Measurements from ENCODE around the genes TIFAB, SMIM32 and CDC23.

- PRO-cap, result unidirectional peak, minus-strand start at chr5:135386246
CAGE:
- cytosol, long polyA minus RNA, result no peak
- cytosol, long polyA plus RNA, result no peak
- long polyA plus RNA, result no peak
- nucleus, long polyA minus RNA, result no peak
- nucleus, long polyA plus RNA, result no peak
These were observed 13.0 kb downstream of the MACROH2A1 start for GRCh38 chr5:135385929-135386562.

GRCh38 chr5:135388924-135389342, 10.1 kb downstream of the MACROH2A1 start:
- PRO-cap, result no peak
CAGE:
- cytosol, long polyA minus RNA, result no peak
- cytosol, long polyA plus RNA, result no peak
- long polyA plus RNA, result no peak
- nucleus, long polyA minus RNA, result no peak
- nucleus, long polyA plus RNA, result no peak

- PRO-cap, result unidirectional peak, plus-strand start at chr5:135398390
CAGE:
- cytosol, long polyA minus RNA, result no peak
- cytosol, long polyA plus RNA, result no peak
- long polyA plus RNA, result no peak
- nucleus, long polyA minus RNA, result start-site peak on the minus strand at chr5:135398287-135398469, 51 reads
- nucleus, long polyA plus RNA, result no peak
These were observed 838 bp downstream of the MACROH2A1 start for GRCh38 chr5:135397951-135398834.

- PRO-cap, result no peak
CAGE:
- cytosol, long polyA minus RNA, result no peak
- cytosol, long polyA plus RNA, result no peak
- long polyA plus RNA, result no peak
- nucleus, long polyA minus RNA, result no peak
- nucleus, long polyA plus RNA, result no peak
These were observed at the start of gene TIFAB for GRCh38 chr5:135452076-135452469. TSS of gene TIFAB (minus strand) at chr5:135452351.

DNA sequence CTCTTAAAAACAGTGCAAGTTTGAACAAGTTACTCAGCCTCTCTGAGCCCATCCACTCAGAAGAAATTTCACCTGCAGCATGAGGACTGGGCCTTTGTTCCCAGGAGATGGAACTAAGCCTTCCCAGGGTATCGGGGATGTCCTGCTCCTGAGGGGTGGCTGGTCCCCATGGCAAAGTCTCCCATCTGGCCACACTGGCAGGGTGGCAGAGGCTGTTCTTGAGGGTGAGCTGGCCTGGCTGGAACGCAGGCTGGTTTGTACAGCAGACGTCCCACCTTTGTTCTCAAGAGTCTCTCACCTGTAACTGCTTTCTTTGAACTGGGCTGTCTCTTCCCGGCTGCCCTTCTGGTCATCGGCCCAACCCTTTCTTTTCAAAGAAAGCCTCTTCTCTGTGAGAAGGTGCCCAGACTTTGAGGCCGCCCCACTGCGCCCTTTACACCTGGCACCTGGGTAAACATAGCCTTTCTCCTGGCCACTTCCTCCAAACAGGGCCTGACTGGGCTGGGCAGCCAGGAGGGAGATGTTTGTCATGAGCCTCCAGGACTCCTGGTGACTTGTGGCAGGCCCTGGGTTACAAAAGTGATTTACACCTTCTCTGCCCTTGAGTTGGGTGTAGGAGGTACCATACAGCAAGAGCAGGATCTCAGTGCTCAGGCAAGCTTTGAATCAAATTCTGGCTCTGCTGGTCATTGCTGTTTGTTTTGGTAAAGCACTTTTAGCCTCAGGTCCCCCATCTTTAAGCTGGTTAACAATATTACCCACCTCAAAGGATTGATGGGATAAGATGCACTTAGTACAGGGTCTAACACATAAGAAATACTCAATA, 127.1 kb upstream of the CXCL14 start:
- PRO-cap, result no peak
CAGE:
- cytosol, long polyA minus RNA, result no peak
- cytosol, long polyA plus RNA, result no peak
- long polyA plus RNA, result no peak
- nucleus, long polyA minus RNA, result no peak
- nucleus, long polyA plus RNA, result no peak

DNA sequence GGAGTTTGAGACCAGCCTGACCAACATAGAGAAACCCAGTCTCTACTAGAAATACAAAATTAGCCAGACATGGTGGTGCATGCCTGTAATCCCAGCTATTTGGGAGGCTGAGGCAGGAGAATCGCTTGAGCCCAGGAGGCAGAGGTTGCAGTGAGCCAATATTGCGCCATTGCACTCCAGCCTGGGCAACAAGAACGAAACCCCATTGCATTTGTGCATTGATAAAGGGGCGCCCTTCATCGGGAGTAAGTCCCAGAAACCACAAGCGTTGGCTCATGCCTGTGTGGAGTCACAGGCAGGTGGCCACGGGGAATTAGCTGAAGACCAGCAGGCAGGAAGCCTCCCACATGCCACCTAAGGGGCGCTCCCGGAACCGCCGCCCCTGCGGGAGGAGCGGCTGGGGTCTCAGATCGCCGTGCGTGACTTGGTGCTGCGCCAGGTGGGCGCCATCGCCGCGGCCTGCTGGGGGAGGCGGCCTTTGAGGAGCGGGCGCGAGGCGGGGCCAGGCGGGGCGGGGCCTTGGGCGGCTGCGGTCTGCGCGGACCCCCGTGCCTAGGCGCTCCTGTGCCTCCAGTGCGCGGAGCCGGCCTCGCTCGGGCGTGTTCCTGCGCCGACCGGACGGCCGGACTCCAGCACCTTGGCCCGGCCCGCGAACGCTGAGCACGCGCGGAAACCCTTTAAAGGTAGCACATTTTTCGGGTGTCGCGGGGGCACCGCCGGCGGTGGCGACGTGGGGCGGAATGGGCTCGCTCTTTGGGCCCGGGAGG, 24.8 kb downstream of the LECT2 start:
- PRO-cap, result no peak
CAGE:
- cytosol, long polyA minus RNA, result no peak
- cytosol, long polyA plus RNA, result no peak
- long polyA plus RNA, result no peak
- nucleus, long polyA minus RNA, result no peak
- nucleus, long polyA plus RNA, result no peak

GRCh38 chr5:135973337-135973865, 18.6 kb upstream of the LECT2 start:
- PRO-cap, result no peak
CAGE:
- cytosol, long polyA minus RNA, result no peak
- cytosol, long polyA plus RNA, result no peak
- long polyA plus RNA, result no peak
- nucleus, long polyA minus RNA, result no peak
- nucleus, long polyA plus RNA, result no peak

GRCh38 chr5:136033684-136034089, 4.9 kb downstream of the TGFBI start:
- PRO-cap, result no peak
CAGE:
- cytosol, long polyA minus RNA, result no peak
- cytosol, long polyA plus RNA, result no peak
- long polyA plus RNA, result no peak
- nucleus, long polyA minus RNA, result no peak
- nucleus, long polyA plus RNA, result no peak

DNA sequence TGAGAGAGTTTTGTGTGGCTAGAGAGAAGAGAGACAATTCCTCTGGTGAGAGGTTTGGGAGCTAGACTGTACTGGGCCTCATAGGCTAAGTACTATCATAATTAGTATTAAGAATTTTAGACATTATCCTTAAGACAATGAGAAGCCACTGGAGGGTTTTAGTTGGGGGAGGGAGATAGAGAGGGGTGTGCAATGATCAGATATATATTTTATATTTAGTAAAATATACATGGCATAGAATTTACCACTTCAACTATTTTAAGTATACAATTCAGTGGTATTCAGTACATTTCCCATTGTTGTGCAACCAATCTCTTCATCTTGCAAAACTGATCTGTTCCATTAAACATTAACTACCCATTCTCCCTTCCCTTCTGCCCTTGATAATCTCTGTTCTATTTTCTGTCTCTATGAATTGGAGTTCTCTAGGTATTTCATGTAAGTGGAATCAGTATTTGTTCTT, 38.5 kb downstream of the TGFBI start:
- PRO-cap, result no peak
CAGE:
- cytosol, long polyA minus RNA, result no peak
- cytosol, long polyA plus RNA, result no peak
- long polyA plus RNA, result no peak
- nucleus, long polyA minus RNA, result no peak
- nucleus, long polyA plus RNA, result no peak

- PRO-cap, result no peak
CAGE:
- cytosol, long polyA minus RNA, result start-site peak on the plus strand at chr5:136181401-136181471, 21 reads
- cytosol, long polyA plus RNA, result no peak
- long polyA plus RNA, result no peak
- nucleus, long polyA minus RNA, result no peak
- nucleus, long polyA plus RNA, result no peak
These were observed 11.7 kb downstream of the SMIM32 start for GRCh38 chr5:136181187-136181739.

DNA sequence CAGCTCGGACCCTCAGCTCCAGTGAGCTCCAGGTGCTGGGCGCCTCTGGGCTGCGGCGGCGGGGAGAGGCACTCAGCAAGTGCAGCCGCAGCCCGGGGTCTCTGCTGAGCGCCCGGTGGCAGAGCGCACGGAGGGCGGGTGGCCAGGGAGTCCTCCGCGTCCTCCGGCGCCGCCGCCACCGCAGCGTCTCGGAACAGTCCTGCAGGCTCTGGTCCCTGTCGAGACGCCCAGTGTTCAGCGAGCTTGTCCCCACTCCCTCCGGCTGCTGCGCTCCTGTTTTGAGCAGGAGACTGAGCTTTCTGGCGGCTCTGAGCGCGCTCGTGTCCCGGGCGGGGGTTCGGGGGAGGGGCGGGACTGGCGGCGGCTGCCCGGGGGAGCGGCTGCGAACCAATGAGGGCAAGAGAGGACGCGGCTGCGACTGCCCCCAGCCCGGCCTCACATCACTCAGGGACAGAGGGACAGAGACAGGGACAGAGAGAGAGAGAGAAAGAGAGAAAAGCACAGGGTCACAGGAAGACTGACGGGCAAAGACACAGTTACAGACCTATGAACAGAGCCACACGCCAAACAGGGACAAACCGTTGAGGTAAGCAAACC, at the start of gene SMIM32:
SMIM32 (minus strand) TSS at position 304 of the 597 bp plus-strand sequence.
- PRO-cap, result no peak
CAGE:
- cytosol, long polyA minus RNA, result no peak
- cytosol, long polyA plus RNA, result no peak
- long polyA plus RNA, result no peak
- nucleus, long polyA minus RNA, result no peak
- nucleus, long polyA plus RNA, result no peak

DNA sequence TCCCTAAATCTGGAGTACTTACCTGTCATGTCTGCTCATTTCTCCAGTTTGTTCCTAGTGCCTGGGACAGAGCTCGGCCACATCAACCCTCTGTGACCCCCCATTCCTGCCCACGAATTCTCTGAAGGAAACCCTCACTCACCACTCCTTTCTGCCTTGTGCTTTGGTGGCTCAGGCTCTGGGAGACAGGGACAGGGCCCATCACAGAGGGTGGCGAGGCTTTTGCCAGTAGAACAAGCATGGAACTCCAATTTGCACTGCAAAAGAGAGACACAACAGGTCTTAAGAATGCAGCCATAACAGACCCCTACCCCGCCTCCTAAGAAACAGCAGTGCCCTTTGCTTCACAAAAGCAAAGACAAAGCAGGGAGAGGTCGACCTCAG, 431.6 kb downstream of the SPOCK1 start:
- PRO-cap, result no peak
CAGE:
- cytosol, long polyA minus RNA, result no peak
- cytosol, long polyA plus RNA, result no peak
- long polyA plus RNA, result no peak
- nucleus, long polyA minus RNA, result no peak
- nucleus, long polyA plus RNA, result no peak

- PRO-cap, result no peak
CAGE:
- cytosol, long polyA minus RNA, result no peak
- cytosol, long polyA plus RNA, result no peak
- long polyA plus RNA, result no peak
- nucleus, long polyA minus RNA, result no peak
- nucleus, long polyA plus RNA, result no peak
These were observed 244.4 kb downstream of the SPOCK1 start for GRCh38 chr5:137254650-137255271.

DNA sequence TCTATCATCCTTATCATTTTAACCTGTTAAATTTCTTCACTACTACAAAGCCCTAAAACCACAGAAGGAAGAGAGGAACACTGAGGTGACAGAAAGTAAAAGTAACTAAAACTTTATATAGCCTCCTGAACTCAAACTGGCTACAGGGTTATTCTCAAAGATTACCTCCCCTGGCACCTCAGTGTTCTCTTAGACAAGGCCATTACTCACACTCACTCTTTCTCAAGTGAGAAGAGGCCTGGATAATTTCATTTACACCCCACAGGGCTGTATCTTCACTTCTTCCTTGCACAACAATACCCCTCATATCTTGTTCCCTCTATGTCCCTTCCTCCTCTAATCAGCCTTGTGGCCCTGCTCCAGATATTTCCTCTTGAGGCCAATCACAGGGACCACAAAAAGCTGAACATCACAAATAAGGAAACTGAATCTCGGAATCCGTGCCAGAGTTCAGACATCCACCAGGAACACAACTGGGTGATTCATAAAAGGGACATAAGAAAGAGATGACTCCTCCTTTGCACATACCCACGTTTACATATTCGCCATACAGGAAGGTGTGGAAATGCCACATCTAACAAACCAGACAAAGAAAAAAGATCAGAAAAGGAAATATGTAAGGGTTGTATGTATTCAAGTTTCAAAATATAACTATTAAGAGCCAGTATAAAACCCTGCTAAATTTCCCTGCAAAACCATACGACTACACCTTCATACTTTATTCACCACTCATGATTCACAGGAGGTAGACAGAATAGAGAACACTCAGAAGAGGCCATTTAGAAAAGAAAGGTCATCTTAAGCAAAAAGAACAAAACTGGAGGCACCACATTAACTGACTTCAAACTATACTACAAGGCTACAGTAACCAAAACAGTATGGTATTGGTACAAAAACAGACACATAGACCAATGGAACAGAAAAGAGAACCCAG, 1.7 kb upstream of the KLHL3 start:
- PRO-cap, result bidirectional peak, plus-strand start at position 539 of the sequence, minus-strand start at position 338 of the sequence
CAGE:
- cytosol, long polyA minus RNA, result no peak
- cytosol, long polyA plus RNA, result no peak
- long polyA plus RNA, result no peak
- nucleus, long polyA minus RNA, result no peak
- nucleus, long polyA plus RNA, result no peak

DNA sequence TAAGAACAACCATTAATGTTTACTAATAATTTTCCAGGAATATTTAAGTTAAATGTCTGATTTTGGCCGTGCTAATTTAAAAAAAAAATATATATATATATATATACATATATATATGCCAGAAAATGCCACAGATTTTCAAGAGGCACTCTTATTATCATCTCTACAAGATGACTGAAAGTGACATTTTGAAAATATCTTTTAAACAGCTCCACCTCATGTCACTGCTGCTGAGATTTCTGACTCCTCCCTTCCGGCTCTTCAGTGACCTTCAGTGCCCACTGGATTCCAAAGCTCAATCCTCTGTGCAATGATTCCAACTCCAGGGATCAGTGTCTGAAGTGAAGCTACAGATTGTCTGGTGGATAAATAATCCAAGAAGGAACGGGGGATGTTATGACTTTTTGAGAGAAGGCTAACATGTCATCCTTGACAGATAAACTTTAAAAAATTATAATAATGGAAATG, 46.8 kb upstream of the HNRNPA0 start:
- PRO-cap, result no peak
CAGE:
- cytosol, long polyA minus RNA, result no peak
- cytosol, long polyA plus RNA, result no peak
- long polyA plus RNA, result no peak
- nucleus, long polyA minus RNA, result no peak
- nucleus, long polyA plus RNA, result no peak

DNA sequence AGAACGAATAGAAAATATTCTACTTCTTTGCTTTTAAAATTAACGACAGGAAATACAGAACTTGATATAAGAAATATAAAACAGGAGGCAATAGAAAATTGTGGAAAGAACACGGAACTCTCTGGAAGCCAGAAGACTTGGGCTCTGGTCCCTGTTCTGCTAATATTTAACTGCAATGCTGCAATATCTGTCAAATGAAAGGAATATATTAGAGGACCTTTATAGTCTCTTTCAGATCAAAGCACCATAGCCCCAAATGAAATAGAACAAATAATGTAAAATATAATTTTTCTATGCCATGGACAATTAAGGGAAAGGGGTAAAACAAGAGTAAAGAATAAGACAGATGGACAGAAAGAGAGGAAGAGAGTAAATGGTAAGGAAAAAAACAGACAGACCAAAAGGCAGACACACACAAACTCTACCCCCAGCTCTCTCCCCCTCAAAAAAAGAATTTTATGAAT, 48.7 kb upstream of the HNRNPA0 start:
- PRO-cap, result no peak
CAGE:
- cytosol, long polyA minus RNA, result no peak
- cytosol, long polyA plus RNA, result no peak
- long polyA plus RNA, result no peak
- nucleus, long polyA minus RNA, result no peak
- nucleus, long polyA plus RNA, result no peak

DNA sequence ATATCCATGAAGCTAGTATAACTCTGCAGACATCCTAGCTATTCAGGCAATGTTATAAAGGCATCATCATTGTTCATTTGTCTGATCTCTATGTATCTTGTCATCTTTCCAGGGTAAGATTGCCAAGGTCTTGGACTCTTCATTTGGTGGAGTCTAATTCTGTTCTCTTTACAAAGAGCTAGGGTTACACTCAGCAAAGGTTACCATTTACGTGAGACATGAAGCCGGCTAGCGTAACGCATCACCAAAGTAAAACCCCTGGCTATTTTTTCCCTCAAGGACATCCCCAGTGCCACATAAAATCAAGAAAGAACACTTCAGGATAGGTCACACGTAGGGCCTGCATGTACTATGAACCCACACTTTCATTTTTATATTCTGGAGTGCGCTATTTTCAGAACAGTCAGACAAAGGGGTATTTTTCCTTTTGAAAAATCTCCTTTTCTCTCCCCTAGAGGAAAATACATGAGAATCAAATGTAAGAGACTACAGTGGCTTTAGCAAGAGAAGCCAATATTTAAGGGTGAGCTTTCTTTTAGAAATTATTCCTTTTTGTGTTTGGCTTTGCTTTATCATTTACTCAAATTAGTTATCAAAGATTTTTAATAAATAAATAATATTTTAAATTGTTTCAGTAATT, 19.9 kb upstream of the MYOT start:
- PRO-cap, result no peak
CAGE:
- cytosol, long polyA minus RNA, result no peak
- cytosol, long polyA plus RNA, result no peak
- long polyA plus RNA, result no peak
- nucleus, long polyA minus RNA, result no peak
- nucleus, long polyA plus RNA, result no peak

GRCh38 chr5:138177761-138178287, 606 bp downstream of the BRD8 start:
- PRO-cap, result no peak
CAGE:
- cytosol, long polyA minus RNA, result no peak
- cytosol, long polyA plus RNA, result no peak
- long polyA plus RNA, result no peak
- nucleus, long polyA minus RNA, result no peak
- nucleus, long polyA plus RNA, result no peak

GRCh38 chr5:138212912-138213917, at the start of gene CDC23:
TSS of gene CDC23 (minus strand) at chr5:138213323.
- PRO-cap, result bidirectional peak, plus-strand start at chr5:138213617, minus-strand start at chr5:138213323; unidirectional peak, plus-strand start at chr5:138213724; unidirectional peak, plus-strand start at chr5:138213835
CAGE:
- cytosol, long polyA minus RNA, result start-site peak on the minus strand at chr5:138213322-138213334, 734 reads
- cytosol, long polyA plus RNA, result start-site peak on the minus strand at chr5:138213321-138213328, 1,507 and 1,868 reads in 2 replicates
- long polyA plus RNA, result no peak
- nucleus, long polyA minus RNA, result start-site peak on the minus strand at chr5:138213316-138213328, 1,644 reads
- nucleus, long polyA plus RNA, result no peak

DNA sequence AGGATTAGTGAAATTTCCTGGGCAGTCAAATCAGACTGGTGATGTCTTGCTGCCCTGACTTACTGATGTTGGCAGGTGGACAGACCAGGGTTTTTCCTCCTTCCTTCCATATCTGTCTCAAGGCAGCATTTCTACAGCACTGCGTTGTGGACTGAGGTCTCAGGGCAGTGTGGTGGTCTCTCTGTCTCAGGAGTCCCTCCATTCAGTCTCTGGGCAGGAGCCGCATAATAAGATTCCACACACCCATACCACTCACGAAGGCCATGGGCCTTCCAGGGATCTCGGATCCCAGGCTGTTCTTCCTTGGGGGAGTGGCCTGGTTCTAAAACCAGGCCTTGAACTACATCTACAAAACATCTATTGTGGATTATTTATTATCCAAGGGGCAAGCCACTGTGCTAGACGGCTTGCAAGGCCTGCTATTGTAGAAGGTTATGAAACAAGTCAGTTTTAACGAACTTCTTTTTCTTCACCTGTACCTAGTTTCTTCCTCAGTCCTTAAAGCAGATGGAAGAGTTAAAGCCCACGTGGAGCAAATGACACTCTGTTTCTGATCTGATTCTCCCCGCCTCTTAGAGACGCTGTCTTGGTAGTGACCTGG, 895 bp downstream of the GFRA3 start:
- PRO-cap, result no peak
CAGE:
- cytosol, long polyA minus RNA, result no peak
- cytosol, long polyA plus RNA, result no peak
- long polyA plus RNA, result no peak
- nucleus, long polyA minus RNA, result no peak
- nucleus, long polyA plus RNA, result no peak